ENCODE measurements around the gene DDX23.

- PRO-cap, 2 experiments: no peak in any of the 2 experiments
- RAMPAGE, long total RNA, 4 experiments: no peak in any of the 4 experiments
Observed at GRCh38 chr12:48414129-48414482, 58.3 kb upstream of the ANP32D start.

GRCh38 chr12:48829390-48829621 is 11.0 kb downstream of the CACNB3 start:
- PRO-cap, 2 experiments: no peak in any of the 2 experiments
- RAMPAGE, long total RNA, 4 experiments: no peak in any of the 4 experiments

DNA sequence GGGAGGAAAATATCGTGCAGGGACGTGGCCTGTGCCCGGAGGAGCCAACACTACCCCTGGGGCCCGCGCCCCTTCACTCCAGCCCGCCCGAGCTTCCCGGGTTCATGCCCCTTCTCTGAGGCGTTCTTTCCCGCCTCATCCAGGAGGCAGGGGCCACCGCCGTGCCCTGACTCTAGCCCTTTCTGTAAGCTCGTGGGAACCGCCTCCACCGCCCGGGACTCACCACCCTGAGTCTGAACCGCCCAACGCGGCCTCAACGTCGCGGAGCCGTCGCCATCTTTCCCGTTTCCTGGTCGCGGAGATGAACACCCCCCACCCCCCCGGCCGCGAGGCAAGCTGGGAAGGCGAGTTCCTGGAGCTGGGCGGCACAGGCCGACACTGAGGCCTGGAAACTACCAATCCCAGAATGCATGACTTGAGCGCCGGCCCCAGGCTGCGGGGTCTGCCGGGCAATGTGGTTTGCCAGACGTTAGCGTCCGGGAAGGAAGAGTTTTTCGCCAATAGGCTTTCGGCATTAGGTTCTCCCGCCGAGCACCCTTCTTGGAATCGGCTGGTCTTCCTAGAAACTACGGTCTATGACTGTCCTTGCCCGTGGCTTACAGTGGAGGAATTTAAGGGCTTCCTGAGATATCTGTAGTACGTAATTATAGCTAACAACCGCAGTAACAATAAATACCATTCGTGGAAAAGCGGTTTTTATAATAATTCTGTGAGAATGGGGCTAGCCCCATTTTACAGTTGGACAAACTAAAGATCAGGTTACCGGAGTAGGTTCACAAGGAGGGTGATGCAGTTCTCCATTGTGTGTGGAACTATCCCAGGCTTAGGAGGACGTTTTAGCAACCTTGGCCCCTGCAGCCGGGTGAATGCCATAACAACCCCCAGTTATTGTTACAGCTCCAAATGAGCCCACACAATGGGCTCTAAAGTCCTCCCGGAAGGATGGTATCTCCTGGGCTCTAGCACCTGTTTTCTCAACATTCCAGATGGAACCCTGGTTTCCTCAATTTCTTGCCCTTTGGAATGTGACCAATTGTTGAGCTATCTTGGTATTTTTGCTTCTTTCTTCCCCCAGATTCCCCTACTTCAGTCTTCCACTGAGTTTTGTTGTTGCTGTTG is at the start of gene DDX23:
DDX23 (minus strand) TSS at position 303 of the 1,119 bp plus-strand sequence.
- PRO-cap, 2 experiments: peak in 2 of 2 experiments; most common plus-strand start position 543 of the sequence (in 2); most common minus-strand start position 303 of the sequence (in 2)
- RAMPAGE, long total RNA, 4 experiments: start-site peak on the minus strand in 4 of 4 experiments, centred at positions 288 to 297 of the sequence, 139 to 660 reads per replicate

DNA sequence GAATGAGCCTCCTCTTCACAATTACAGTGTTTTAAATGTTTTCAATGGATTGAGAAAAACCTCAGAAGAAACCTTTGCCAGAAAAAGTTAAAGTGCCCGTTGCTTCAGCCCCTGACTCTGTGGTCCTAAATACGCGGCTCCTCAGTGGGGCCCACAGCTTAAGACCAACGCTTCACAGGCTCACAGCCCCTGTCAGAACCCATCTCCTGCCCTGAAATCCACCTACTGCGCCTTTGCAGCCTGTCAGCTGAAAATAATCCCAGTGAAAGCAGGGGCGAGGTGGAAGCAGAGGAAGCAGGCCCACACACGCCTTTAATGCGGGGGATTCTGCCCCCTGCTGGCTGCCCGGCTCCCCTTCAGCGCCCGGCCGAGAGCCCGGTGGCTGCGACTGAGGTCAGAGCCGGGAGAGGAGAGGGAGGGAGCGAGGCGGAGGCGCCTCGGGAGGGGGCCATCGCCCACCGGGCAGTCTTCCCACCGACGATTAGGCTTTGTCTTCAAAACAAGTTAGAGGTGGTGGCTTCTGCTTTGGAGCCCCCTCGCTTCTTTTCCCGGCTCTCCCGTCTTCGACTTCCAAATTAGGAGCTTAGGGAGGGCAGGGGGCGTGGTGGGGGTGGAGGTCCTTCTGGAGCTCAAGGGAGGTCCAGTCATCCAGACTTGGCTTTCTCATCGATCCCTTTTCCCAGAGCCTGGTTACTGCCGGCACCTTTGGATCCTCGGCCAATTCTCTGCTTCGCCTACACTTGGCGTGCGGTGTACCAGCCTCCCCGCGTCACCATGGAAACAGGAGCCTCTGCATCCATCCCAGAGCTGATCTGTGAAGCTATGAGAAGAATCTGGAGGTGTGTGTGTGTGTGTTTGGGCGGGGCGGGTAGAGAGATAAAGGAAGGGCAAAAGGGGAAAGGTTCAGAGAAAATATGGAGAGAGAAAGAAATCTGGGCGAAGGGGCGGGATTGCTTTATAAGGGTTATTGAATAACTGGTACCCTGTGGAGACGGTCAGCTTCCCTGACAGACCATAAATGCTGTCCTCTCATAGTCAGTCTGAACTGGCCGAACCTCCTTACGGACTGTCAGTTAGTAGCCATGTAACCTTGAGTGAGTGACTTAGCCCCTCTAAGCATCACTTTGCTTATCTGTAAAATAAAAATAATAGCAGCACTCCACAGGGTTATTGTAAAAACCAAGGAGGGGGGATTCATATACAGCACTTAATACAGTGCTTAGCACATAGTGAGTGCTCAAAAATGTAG is 13.0 kb upstream of the CCDC65 start:
- PRO-cap, 2 experiments: no peak in any of the 2 experiments
- RAMPAGE, long total RNA, 4 experiments: no peak in any of the 4 experiments

- PRO-cap, 2 experiments: peak in 1 of 2 experiments; most common plus-strand start chr12:49018291 (in 1); most common minus-strand start chr12:49018303 (in 1)
- RAMPAGE, long total RNA, 4 experiments: no peak in any of the 4 experiments
Observed at GRCh38 chr12:49017750-49018339, 731 bp downstream of the PRKAG1 start.

DNA sequence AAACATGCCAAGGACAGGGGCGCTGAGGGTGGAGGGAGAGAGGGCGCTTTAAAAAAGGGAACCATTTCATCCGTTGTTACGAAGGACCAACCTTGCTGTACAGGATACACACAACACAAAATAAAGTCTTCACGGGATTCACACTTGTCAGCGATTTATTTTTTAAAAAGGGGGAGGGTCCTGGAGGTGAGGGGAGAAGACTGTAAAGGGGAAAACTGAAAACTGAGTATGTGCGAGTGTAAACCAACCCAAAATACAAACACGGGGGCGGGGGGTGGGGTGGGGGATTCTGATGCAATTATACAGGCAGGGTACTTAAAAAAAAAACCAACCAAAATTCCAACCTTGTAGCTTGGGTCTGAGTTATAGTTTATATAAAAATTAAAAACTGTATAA is 521 bp upstream of the PRKAG1 start:
- PRO-cap, 2 experiments: no peak in any of the 2 experiments
- RAMPAGE, long total RNA, 4 experiments: no peak in any of the 4 experiments

GRCh38 chr12:49059275-49059479 is 1.4 kb downstream of the KMT2D start:
- PRO-cap, 2 experiments: no peak in any of the 2 experiments
- RAMPAGE, long total RNA, 4 experiments: no peak in any of the 4 experiments

- PRO-cap, 2 experiments: no peak in any of the 2 experiments
- RAMPAGE, long total RNA, 4 experiments: no peak in any of the 4 experiments
Observed at GRCh38 chr12:49088003-49088633, 6.5 kb downstream of the DHH start.

- PRO-cap, 2 experiments: peak in 1 of 2 experiments; most common plus-strand start chr12:49105725 (in 1); most common minus-strand start chr12:49105558 (in 1)
- RAMPAGE, long total RNA, 4 experiments: no peak in any of the 4 experiments
Observed at GRCh38 chr12:49105434-49105940, 5.2 kb downstream of the LMBR1L start.

DNA sequence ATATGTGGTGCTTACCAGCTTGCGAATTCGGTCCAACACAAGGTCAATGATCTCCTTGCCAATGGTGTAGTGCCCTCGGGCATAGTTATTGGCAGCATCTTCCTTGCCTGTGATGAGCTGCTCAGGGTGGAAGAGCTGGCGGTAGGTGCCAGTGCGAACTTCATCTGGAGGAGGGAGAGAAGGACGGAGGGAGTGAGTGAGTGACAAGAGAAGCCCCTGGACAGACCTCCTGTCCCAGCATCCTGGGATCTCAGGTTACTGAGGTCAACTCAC is 2.0 kb downstream of the TUBA1B start:
- PRO-cap, 2 experiments: no peak in any of the 2 experiments
- RAMPAGE, long total RNA, 4 experiments: start-site peak on the minus strand in 1 of 4 experiments, centred at position 55 of the sequence, 110 reads per replicate

GRCh38 chr12:49147510-49148127 is 16.4 kb upstream of the TUBA1B start:
- PRO-cap, 2 experiments: no peak in any of the 2 experiments
- RAMPAGE, long total RNA, 4 experiments: start-site peak on the plus strand in 1 of 4 experiments, at chr12:49147742-49147753 at its widest, 6 reads per replicate

DNA sequence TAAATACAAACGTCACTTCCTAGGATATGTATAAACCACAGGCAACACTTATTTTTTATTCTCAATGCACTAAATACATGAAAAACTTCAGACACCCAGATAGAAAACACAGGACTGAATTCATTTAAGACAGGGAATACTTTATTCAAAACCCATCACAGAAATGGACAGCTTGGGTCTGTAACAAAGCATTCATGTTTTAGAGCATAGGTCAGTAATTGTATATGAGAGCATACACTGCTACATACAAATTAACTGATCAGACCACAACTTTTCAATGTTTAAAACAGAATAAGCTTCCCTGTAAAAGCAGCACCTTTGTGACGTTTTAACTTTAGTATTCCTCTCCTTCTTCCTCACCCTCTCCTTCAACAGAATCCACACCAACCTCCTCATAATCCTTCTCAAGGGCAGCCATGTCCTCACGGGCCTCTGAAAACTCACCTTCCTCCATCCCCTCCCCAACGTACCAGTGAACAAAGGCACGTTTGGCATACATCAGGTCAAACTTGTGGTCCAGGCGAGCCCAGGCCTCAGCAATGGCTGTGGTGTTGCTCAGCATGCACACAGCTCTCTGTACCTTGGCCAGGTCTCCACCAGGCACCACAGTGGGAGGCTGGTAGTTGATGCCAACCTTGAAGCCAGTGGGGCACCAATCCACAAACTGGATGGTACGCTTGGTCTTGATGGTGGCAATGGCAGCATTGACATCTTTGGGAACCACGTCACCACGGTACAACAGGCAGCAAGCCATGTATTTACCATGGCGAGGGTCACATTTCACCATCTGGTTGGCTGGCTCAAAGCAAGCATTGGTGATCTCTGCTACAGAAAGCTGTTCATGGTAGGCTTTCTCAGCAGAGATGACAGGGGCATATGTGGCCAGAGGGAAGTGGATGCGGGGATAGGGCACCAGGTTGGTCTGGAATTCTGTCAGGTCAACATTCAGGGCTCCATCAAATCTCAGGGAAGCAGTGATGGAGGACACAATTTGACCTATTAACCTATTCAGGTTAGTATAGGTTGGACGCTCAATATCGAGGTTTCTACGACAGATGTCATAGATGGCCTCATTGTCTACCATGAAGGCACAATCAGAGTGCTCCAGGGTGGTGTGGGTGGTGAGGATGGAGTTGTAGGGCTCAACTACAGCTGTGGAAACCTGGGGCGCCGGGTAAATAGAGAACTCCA is 3.8 kb downstream of the TUBA1A start:
- PRO-cap, 2 experiments: no peak in any of the 2 experiments
- RAMPAGE, long total RNA, 4 experiments: start-site peak on the minus strand in 2 of 4 experiments, centred at positions 563 to 856 of the sequence, 39 to 200 reads per replicate

- PRO-cap, 2 experiments: no peak in any of the 2 experiments
- RAMPAGE, long total RNA, 4 experiments: no peak in any of the 4 experiments
Observed at GRCh38 chr12:49214648-49215543, 26.0 kb upstream of the TUBA1A start.

GRCh38 chr12:49260686-49261028 is 4.2 kb upstream of the TUBA1C start:
- PRO-cap, 2 experiments: no peak in any of the 2 experiments
- RAMPAGE, long total RNA, 4 experiments: no peak in any of the 4 experiments

- PRO-cap, 2 experiments: no peak in any of the 2 experiments
- RAMPAGE, long total RNA, 4 experiments: no peak in any of the 4 experiments
Observed at GRCh38 chr12:49269015-49270028, 4.4 kb downstream of the TUBA1C start.

GRCh38 chr12:49339445-49339920 is 2.5 kb upstream of the C1QL4 start:
- PRO-cap, 2 experiments: no peak in any of the 2 experiments
- RAMPAGE, long total RNA, 4 experiments: no peak in any of the 4 experiments

DNA sequence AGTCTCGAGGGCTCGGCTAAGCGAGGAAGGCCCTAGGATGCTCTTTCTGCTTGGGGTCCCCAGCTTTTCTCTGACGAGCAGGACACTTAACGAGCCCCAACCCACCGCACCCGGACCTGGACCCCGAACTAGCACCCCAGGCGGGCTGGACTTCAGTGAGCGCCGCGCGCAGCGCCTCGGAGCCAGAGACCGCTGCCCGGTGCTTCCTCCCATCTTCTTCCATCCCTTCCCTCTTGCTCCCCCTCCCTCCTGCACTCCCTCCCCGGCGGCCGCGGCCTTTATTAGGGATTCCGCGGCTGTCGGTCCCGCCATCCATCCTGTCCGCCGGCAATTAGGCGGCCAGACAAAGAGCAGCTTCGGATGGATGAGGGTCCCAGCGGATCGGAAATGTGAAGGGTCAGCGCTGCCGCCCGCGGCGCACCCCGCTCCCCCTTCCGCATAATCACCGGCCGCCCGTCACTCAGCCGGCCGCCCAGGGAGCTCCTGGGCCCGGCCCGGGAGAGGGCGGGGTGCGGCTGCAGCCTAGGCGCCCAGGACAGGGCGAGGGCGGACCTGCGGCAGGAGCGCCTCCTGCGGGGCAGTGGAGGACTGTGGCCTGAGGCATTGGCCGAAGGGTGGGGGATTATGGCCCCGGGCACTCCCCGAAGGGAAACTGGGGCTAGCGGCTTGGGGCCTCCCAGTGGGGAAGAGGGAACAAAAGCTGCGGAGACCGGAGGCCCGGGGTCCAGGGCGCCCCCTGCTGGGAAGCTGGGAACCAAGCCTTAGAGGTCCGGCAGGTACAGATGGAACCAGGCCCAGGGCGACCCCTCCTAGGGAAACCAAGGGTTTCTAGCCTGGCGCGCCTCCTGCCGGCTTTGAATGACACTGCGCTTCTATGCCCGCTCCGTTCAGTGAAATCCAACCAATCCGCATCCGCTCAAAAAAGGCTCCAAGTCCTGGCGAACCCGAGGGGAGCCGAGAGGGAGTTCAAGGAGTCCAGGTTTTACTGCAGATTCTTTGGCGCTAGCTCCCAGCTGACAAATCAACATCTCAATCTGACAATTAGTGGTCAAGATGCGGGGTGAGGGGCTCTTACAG is 4.5 kb upstream of the DNAJC22 start:
- PRO-cap, 2 experiments: no peak in any of the 2 experiments
- RAMPAGE, long total RNA, 4 experiments: no peak in any of the 4 experiments

DNA sequence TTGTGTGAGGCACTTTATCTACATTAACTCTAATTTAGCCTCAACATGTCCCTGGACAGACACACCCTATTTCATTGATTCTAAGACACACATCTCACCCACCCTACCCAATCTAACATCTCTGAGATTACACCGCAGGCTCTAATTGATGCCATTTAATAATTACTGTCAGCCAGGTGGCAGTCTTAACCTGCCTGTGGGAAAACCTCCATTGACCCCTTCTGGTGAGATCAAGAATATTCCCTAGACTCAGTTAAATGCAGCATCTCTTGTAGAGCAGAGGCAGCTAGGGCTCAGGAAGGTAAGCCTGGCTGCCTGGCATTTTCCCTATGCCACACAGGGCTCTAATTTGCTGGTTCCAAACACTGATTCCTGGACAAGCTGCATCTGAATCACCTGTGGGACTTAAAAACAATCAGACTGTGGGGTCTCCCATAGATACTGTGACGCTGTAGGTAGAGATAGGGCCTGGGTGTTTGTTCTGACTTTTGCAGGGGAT is 14.4 kb downstream of the MCRS1 start:
- PRO-cap, 2 experiments: no peak in any of the 2 experiments
- RAMPAGE, long total RNA, 4 experiments: no peak in any of the 4 experiments

DNA sequence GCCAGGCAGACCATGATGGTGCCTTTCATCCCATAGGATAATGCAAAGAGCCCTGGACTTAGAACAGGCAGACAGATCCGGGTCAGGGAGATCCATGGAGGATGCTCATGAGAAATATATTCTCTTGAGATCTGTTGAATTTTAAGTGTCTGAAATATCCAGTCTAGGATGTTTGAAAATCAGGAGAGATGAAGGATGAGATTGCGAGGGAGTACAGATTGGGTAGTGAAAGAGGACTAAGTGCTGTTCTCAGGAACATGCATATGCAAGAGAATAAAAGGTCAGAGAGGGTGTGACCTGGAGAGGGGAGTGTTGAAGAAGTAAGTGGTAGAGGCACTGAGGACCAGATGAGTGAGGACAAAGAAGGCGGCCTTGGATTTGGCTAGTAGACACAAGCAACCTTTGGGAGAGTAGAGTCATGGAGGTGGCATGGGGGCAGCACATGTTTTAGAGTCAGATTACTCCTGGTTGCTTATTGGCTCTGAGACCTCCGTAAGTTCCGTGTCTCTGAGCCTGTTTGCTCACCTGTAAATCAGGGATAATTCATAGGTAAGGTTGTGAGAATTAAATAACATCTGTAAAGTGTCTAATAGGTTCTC is 16.9 kb downstream of the PRPF40B start:
- PRO-cap, 2 experiments: no peak in any of the 2 experiments
- RAMPAGE, long total RNA, 4 experiments: no peak in any of the 4 experiments

- PRO-cap, 2 experiments: no peak in any of the 2 experiments
- RAMPAGE, long total RNA, 4 experiments: start-site peak on the plus strand in 1 of 4 experiments, at chr12:49641860-49641998 at its widest, 7 reads per replicate
Observed at GRCh38 chr12:49641814-49642192, 18.4 kb downstream of the PRPF40B start.

Measured in upper lobe of left lung (tissue), 5 donors.